BE2C (cell line): ENCODE measurements around the genes FUT9 and MCHR2.

- RRBS: no CpG with 5 or more reads among the region's 11 CpGs
Measured at GRCh38 chr6:90215870-90216723, 80.5 kb downstream of the BACH2 start.

DNA sequence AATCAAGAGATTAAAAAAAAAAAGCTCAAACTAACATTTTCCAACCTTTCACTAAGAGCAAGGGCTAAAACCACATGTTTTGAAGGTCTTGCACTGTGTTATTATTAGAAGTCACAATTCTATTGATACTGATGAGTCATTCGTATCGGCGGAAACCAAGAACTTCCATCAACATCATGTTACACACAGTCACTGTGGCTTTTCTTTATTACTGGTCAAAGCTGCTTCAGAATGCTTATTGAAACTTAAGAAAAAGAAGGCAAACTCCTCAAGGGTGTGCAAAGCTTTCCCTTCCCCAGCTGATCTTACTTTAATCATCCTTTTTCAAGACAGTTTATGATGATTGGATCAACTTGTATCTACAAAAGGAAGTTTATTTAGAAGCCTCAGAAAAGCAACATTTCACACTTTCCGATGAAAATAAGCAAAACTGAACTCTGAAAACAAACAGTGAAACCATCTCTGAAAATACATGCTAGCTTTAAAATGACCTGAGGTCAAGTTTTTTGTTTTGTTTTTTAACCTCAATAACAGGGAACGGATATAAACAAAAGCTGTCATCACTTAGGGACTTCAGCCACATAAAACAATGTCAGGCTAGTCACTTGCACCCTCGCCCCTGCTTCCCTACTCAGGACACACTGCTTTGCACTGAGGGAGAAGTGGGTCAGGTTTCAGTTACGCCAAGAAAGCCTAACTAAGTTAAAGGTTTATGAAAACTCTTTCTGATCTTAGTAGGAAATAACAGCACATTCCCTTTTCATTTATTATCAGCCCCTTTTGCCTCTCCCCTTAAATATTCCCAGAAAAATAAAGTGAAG, 11.7 kb downstream of the BACH2 start:
- RRBS: no CpG with 5 or more reads among the region's 7 CpGs

- RRBS: 86% methylated on average over 4 of the region's 9 CpGs
Measured at GRCh38 chr6:90411484-90411881, 114.8 kb upstream of the BACH2 start.

DNA sequence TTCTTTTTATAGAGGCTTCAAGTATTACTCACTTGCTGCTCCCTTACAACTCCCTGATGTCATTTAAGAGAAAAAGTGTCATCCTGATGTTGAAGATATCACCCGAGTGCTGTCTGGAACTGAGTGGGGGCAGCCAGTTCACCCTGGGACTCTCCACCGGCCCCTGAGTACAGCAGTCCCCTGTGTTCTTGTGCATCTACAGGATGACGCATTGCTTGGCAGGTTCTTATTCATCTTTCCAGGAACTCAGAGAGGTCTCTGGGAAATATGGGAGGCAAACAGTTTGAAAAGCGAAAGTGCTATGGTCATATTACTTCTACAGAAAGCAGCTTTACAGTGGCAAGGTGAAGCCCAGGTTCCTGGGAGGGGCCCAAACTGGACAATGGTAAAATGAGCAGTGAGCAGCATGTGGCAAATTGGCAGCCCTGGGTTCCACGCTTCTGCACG, 128.5 kb downstream of the MAP3K7 start:
- RRBS: no CpG with 5 or more reads among the region's 6 CpGs

GRCh38 chr6:91299388-91300006, 712.6 kb upstream of the MAP3K7 start:
- RRBS: no CpG with 5 or more reads among the region's 4 CpGs

DNA sequence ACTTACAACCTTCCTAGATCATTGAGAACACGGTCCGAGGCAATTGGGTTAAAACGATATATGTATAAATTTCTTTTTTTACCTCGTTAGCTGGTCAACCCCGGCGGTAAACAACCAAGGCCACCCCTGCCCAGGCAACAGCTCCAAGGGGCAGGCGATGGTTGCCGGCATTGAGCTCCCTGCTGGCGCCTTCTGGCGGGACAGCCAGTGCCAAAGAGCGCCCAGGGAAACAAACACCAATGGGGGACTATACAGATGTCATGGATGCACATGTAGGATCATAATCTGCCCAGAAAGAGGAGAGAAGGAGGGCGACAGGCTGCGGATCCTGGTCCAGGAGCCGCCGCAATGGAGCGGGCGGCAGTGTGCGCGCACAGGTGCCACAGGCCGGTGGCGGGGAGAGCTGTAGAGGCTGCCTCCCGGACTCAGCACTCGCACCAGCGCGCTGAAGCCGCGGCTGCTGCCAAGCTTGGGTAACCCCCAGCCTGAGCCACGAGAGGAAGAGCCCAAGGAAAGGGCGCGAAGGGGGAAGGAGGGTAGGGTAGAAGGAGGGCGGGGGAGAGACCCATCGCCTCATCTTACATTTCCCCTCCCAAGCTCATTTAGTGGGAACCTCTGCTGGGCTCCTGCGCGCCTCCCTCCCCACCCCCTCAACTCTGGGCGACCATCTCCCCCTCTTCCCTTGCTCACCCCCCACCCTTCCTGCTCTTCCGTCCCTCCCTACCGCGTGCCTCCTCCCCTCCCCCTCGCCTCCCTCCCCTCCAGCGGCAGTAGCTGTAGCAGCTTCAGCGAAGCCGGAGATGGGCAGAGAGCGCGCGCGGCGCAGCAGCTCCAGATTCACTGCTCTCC, at the start of gene FUT9:
TSS of gene FUT9 (plus strand) at position 770 of the 849 bp plus-strand sequence.
- RRBS: under 1% methylated on average over 4 of the region's 47 CpGs

GRCh38 chr6:96260096-96260550, 244.3 kb downstream of the FUT9 start:
- RRBS: no CpG with 5 or more reads among the region's 12 CpGs

DNA sequence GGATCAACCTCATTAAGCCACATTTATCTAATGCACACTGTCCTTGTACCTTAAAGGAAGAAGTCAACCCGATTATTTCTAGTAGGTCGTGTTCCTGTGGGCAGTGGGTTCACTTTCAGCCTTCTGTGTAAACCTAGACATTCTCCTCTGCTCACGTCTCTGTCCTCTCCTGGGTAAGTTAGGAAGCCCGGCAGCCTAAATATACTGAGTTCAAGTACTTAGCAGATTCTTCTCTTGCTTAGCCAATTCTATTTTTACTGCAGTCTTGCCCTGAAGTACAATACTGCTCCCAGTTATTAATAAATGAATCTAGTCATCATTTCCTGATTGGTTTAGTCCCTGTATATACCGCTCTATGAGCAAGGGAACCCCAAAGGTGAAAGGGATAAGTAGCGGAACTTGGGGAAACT, 14.6 kb upstream of the GPR63 start:
- RRBS: no CpG with 5 or more reads among the region's 6 CpGs

DNA sequence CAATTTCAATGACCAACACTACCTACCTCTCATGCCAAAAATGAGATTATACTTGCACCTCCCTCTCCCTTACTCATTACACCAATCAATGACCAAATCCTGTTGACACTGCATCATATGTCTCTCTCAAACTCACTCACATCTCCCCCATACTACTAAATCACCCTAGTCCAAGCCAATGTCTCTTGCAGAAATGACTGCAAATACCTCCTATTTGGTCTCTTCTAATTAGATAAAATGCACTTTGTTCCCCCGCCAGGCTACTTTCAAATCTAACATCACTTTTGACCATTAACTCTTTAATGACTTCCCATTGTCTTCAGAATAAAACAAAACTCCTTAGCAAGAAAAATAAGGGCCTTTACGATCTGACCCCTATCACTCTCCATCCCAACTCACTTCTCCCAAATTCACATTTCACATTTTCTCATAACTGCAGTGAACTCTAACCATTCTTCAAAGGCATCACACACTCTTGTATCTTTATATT, 4.6 kb downstream of the NDUFAF4 start:
- RRBS: no CpG with 5 or more reads among the region's 2 CpGs

GRCh38 chr6:97964353-97964599, 681.3 kb upstream of the MMS22L start:
- RRBS: no CpG with 5 or more reads among the region's 2 CpGs

DNA sequence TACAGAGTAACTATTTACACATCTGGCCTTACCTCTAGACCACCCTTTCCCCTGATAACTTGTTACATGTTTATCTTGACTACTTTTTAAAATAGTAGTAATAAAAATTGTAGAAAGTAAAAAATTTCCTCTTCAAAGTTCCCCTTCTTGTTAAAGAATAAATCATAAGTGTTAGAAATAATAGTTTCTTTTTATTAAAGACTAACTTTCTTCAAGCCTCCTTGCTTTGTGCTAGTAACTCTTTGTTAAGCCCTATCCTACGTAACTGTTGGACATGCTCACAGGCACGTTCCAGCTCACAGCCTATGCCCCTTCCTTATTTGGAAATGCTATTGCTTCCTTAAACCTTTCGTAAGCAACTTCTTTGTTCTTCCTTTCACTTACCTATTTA, 14.3 kb downstream of the FAXC start:
- RRBS: no CpG with 5 or more reads among the region's 3 CpGs

- RRBS: no CpG with 5 or more reads among the region's 35 CpGs
Measured at GRCh38 chr6:99521158-99522249, 655 bp downstream of the TSTD3 start.

DNA sequence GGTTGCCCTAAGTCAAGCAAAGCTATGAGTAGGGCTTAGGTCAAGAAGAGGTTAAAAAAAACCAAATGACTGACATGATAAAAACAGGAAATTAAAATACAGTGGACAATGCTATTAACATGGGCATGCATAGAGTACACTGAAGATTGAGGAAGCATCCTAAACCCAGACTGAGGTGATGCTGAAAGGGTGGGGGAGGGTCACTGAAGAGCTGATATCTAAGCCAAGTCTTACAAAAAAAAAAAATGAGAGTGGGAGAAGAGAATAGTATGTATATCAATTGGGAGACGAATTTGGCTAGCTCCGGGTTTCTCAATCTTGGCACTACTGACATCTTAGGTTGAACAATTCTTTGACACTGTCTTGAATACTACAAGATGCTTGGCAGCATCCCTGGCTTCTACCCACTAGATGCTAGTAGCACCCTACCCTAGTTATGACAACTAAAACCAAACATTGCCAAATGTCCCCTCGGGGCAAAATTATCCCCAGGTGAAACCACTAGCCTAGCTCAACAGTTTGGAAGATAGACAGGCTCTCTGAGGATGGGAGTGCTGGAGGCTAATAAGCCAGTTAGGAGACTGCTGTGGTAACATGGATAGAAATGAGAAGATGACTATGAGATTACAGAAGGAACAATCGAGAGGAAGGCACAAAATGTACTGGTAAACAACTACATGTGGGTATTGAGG, 21.1 kb downstream of the CCNC start:
- RRBS: no CpG with 5 or more reads among the region's 4 CpGs

GRCh38 chr6:99550132-99550752, 18.2 kb downstream of the CCNC start:
- RRBS: no CpG with 5 or more reads among the region's 3 CpGs

DNA sequence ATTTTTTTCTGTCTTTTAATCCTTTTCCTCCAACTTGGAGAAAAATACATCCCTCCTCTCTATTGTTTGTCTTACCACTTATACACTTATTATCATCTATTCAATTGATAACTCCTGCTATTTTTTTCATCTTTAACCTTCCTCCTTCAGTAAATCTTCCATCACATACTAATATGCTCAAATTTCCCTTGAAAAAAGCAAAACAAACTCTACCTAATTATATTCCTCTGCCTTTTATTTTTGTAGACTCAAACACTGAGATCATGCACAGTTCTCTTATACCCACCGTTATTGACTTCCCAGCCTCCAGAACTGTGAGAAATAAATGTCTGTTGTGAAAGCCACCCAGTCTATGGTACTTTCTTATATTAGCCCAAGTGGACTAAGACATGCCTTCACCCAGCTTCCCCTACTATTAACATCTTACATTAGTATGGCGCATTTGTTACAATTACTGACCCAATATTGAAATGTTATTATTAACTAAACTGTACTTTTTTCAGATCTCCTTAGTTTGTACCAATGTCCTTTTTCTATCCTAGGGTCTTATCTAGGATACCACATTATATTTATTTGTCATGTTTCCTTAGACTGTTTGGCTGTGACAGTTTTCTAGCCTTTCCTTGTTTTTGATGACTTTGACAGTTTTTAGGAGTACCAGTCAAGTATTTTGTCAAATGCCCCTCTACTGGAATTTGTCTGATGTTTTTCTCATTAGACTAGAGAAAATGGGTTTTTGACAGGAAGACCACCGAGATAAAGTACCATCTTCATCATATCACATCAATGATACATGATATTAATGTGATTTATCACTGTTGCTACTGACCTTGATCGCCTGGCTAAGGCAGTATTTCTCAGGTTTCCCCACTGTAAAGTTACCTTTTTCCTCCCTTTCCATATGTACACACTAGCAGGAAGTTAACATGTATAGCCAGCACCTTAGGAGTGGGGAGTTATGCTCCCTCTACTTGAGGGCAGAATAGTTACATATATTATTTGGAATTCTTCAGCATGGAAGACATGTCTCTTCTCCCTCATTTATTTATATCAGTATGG, 14.7 kb downstream of the CCNC start:
- RRBS: no CpG with 5 or more reads among the region's 4 CpGs

DNA sequence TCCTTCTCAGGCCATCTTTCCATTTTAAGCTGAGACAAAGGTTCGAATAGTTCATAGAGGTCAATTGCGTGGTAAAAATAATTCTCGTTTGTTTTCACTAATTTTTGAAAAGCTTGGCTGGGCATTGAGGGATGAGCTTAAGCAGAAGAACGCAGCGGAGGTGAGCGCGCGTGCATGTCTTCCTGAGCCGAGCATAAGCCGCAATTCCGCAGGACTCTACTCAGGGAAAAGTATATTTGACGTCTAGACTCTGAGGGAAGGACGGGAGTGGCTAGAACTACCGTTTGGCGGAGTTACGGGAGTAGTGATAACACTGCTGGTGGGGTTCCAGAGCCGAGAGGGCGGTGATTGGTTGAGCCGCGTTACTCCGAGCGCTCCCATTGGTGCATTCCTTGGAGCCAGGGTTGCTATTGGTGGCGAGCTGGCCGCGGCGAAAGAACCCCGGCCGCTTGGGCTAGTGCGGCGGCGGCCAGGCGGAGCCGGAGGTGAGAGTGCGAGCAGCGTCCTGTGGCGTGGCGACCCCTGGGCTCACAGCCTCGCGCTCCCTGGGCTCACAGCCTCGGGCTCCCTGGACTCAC, 11.8 kb downstream of the PRDM13 start:
- RRBS: 36% methylated on average over 7 of the region's 40 CpGs

DNA sequence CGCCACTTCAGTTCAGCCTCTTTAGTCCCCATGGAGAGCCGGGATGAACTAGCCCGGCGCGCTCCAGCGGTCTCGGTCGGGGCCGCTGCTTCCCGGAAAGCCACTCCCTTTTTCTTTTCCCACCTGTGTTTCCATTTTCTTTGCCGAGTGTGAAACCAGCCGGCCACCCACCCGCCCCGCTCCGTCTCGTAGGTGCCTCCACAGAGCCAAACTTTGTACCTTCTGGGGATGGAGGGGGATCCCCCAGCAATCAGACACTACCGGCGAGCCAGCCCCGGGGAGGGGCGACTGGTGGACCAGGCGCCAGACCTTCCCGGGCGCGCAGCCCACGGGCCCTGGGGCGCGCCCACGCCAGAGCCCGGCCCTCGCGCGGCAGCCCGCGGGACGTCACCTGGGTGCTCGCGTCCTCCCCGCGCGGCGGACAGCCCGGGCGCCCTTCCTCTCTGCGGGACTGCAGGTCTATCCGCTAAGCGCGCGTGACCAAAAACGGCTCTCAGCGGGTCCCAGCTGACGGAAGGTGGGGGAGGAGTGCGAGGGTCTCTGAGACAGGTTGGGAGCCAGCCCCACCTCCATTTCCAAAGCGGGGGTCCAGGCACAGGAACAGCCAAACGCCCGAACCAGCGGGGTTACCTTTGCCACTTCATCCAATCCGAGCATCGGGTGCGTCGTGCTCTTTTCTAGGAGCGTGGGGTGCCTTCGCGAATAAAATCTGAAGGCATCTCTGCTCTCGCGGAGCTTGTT, at the start of gene MCHR2:
TSS of gene MCHR2 (minus strand) at position 679 of the 741 bp plus-strand sequence.
- RRBS: 9% methylated on average over 39 of the region's 65 CpGs

GRCh38 chr6:100482555-100483163, 17.9 kb upstream of the SIM1 start:
- RRBS: no CpG with 5 or more reads among the region's 2 CpGs

DNA sequence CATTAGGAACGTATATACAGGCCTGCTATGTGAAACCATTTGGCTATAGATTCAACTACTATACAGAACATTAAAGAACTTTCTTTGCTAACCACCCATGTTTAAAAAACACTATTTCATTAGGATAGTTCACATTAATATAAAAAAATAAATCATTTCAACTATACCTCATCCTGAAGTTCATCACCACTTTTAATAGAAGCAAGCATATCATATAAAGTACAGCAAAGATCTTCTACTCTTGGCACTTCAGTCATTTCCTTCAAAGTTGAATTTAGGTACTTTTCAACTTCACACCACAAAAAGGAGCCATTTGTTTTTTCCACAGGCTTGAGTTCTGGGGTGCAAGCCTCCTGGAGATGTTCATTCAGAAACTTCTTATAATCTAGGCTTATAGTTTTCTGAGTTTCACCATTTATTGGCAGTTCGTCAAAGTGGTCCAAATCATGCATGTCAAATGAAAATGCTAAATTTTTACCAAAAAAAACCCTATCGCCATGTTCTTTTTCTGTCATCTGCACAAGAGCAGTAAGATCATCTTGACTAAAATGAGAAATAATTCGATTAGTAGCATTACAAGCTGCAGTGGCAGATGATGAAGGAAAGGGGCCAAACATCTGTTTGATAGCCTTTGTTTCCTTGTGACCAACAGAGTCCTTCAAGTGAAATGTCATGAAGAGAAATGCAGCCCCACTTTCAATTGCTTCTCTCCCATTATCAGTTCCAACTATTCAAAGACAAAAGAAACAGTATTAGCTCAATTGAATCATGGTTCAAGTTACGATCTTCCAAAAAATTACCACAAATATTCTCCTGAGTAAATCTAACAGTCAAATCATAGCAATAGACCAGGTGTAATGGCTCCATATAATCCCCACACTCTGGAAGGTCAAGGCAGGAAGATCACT, 32.9 kb downstream of the ASCC3 start:
- RRBS: no CpG with 5 or more reads among the region's 5 CpGs

- RRBS: no CpG with 5 or more reads among the region's 5 CpGs
Measured at GRCh38 chr6:103127739-103128166, 1732.0 kb downstream of the HACE1 start.